Mononuclear cell (primary cell): ENCODE measurements around the gene EFCAB12.

- RRBS: 0% methylated on average over 2 of the region's 11 CpGs
These were observed 646 bp upstream of the CNBP start for GRCh38 chr3:129184251-129184833.

DNA sequence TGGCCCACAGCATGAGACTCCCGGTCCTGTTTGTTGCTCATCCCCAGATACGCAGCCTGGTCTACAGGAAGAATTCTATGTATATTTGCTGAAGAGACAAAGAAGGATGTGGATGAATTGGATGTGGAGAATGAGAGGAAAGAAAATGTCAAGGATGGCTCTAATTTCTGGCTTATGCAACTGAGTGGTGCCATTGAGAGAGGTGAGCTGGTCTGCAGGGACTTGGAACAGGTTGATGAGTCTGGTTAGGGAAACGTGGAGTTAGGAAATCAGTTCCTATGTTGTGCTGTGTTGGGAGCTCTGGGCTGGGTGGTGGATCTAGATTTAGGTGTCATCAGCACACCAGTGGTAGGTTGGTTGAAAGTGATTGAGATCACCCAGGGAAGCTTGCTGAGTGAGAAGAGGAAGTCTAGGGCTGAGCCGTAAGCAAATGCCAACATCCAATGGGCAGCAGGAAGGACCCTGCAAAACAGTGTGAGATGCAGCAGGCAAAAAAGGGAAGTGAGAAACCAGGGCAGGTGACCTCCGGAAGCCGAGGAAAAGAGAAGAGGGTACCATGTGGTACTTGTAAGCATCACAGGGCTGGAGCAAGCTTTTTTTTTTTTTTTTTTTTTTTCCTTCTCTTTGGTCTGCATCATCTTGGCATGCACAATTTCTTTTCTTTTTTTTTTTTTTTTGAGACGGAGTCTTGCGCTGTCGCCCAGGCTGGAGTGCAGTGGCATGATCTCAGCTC, 16.0 kb upstream of the COPG1 start:
- RRBS: no CpG with 5 or more reads among the region's 9 CpGs

DNA sequence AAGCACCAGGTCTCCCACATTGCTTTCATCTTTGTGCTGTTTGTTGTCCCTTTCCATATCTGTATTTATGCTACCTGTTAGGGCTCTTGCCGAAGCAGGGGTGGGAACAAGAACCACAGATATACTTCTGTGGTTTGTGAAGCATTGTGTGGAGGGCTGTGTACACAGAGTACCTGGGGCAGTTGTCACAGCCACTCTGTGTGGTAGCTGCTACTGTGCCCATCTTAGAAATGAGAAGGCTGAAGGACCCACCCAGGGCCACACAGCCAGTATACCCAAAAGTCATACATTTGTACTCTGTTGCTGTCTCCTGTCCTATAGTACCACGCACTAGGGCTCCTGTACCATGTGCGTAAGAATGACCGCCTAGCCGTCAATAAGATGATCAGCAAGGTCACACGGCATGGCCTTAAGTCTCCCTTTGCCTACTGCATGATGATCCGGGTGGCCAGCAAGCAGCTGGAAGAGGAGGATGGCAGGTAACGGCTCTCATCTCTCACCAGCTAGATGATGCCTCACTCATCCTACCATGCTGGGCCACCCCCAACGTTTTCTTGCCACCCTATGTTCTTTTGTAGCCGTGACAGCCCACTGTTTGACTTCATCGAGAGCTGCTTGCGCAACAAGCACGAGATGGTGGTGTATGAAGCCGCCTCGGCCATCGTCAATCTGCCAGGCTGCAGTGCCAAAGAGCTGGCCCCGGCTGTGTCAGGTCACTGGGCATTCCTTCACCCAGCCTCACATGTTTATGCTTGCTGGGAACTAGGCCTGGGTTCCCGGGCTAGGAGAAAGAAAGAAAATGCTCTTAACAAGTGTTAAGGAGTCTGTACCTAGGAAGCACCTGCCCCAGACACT, 8.0 kb downstream of the COPG1 start:
- RRBS: 96% methylated on average over 2 of the region's 18 CpGs

- RRBS: no CpG with 5 or more reads among the region's 7 CpGs
These were observed 1.6 kb upstream of the H1-10 start for GRCh38 chr3:129317625-129318193.

GRCh38 chr3:129388713-129389381, 39.6 kb downstream of the EFCAB12 start:
- RRBS: no CpG with 5 or more reads among the region's 8 CpGs

- RRBS: no CpG with 5 or more reads among the region's 8 CpGs
These were observed 28.5 kb downstream of the EFCAB12 start for GRCh38 chr3:129399905-129400394.

DNA sequence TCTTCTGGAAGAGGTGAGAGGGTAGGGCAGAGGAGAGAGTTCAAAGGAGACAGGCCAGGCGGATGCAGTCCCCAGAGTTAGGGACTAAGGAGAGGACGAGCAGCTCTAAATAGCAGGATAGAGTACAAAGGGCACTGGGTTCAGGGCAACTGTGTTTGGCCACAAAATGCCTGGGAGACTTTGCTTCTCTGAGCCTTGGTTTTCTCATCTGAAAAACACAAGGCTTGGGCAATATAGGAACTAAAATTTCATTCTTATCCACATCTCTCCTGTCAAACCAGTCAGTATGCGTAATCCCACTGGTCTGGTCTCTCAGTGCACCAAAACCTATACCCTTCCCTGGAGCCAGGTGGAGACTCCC, 10.0 kb downstream of the EFCAB12 start:
- RRBS: no CpG with 5 or more reads among the region's 3 CpGs

- RRBS: no CpG with 5 or more reads among the region's 4 CpGs
These were observed 4.8 kb downstream of the EFCAB12 start for GRCh38 chr3:129423553-129424039.

- RRBS: no CpG with 5 or more reads among the region's 48 CpGs
These were observed at the start of gene EFCAB12 for GRCh38 chr3:129428117-129429137. EFCAB12 (minus strand) TSS chr3:129428636.

DNA sequence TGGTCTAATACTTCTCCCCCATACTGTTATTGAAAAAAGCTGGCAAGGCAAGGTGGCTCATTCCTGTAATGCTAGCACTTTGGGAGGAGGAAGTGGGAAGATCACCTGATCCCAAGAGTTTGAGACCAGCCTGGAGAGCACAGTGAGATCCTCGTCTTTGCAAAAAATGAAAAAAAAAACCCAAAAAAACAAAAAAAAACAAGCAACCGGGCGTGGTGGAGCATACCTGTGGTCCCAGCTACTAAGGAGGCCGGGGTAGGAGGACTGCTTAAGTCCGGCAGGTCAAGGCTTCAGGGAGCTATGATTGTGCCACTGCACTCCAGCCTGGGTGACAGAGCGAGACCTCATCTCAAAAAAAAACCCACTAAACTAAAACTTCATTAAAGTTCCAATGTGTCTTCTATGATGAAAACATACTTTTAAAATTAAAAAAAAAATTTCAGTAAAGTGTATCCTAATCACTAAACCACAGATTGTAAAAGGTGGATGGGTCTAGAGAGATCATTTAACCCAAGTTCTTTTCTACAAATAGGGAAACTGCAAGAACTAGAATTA, 1.1 kb downstream of the MBD4 start:
- RRBS: no CpG with 5 or more reads among the region's 6 CpGs

DNA sequence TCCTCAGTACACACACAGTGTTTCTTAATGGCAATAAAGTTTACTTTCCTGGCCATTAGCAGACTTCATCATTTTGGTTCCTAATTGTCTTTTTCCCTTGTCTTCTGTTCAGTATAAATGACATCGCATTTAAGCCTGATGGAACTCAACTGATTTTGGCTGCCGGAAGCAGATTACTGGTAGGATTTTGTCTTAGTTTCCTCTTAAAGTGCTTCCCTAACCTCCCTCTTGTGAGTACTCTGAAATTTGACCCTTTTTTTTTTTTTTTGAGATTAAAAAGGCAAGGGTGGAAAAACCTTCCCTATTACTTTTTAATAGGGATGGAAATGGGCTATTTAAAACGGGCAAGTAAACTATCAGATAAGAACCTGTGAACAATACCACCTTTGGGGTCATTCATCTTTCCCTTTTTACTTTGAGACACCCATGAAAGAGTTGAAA, 9.8 kb downstream of the IFT122 start:
- RRBS: no CpG with 5 or more reads among the region's 3 CpGs

GRCh38 chr3:129494798-129495872, 33.3 kb upstream of the RHO start:
- RRBS: no CpG with 5 or more reads among the region's 16 CpGs

GRCh38 chr3:129506170-129506731, 22.2 kb upstream of the RHO start:
- RRBS: no CpG with 5 or more reads among the region's 10 CpGs

DNA sequence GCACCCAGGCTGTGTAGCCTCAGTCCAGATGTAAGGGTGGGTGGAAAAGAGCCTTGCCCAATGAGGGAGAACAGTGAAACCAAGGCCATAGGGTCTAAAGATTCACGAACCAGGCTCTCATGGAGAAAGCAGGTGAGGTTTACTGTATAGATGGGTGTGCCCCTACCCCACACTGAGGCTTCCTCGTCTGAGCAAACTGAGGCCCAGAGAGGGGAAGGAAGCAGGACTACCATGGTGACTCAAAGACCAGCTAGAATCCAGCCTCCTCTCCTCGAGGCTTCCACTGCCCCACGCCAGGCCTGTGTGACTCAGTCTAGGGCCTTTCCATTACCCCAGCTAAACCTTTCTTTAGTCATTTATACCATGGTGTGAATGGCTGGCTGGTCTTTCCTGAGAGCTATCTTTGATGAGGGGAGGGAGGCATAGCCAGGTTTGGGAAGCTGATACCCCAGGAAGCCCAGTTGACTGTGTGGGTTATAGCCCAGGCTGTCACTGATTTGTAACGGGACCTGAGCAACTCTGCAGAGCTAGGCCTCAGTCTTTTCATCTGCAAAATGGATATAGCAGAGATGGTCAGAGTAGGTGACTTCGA, 3.1 kb upstream of the RHO start:
- RRBS: no CpG with 5 or more reads among the region's 6 CpGs

DNA sequence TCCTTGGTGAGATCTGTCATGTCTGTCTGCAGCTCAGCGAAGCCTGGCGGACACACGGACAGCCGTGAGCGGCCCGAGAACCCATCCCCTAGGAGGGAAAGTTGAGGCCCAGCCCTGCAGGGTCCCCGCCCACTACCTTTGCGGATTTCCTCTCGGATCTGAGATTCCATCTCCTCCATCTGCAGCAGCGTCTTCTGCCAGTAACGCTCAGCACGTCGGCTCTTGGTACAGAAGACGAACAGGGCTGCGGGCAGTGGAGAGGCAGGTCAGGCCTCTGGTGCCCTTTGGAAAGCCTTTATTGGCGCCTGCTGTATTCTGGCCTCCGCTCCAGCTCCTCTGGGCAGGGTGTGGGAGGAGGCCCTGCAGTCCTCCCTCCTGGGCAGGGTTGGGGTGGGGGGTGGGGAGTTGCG, 24.6 kb downstream of the H1-8 start:
- RRBS: no CpG with 5 or more reads among the region's 18 CpGs

DNA sequence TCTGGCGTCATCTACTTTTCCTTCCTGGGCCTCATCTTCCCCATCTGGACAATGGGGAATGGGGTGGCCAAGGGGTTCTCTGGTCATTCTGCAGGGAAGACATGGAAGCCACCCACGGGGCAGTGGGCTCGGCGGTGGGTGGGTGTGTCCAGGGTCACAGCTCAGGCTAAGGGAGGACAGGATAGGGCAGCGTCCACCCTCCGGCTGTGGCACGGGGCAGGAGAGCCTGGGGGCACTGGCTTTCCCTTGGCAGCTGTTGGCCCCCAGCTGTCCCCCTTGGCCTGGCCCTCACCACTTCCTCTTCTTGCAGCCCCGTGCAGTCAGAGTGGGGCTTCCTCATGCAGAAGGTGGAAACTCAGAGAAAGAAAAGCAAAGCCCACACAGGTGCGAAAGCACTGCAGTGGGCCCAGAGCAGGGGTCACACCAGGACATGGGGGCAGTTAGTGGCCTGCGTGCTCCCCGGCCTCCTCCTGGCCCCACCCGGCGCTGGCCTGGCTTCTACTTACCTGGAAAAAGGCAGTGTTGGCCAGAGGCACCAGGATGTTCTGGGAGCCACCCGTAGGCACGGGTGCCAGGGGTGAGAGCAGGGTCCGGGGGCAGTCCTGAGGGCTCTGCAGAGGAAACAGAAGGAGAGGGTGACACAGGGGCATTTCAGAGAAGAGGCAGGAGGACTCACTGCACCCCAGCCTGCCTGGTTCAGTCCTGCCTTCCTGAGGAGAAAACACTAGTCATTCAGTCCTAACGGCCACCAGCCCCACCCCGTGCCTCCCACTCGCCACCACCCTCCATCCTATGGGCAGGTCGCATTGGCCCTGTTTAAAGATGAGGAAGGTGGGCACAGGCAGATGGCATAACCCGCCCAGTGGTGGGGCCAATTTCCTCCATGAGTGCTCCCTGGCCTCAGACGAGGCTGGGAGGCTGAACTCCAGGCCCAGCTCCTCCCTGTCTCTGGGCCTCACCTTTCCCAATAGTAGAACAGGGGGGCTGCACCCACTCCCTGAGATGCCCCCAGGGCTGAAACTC, 28.3 kb downstream of the PLXND1 start:
- RRBS: 5% methylated on average over 5 of the region's 22 CpGs

GRCh38 chr3:129587003-129587560, 19.4 kb downstream of the PLXND1 start:
- RRBS: no CpG with 5 or more reads among the region's 10 CpGs

- RRBS: 91% methylated on average over 8 of the region's 19 CpGs
These were observed 17.1 kb upstream of the PLXND1 start for GRCh38 chr3:129623422-129624192.

DNA sequence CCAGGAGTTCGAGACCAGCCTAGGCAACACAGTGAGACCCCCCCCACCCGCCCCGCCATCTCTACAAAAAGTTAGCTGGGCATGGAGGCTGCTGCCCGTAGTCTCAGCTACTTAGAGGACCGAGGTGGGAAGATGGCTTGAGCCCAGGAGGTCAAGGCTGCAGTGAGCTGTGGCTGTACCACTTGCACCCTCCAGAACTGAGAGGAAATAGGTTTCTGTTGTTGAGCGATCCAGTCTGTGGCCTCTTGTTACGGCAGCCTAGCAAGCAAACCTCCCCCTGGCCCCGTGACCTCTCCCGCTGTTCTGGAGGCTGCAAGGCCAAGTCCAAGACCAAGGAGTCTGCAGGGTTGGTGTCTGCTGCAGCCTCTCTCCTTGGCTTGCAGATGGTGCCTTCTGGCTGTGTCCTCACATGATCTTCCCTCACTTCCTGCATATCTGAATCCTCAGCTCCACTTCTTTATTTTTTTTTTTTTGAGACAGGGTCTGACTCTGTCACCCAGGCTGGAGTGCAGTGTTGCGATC, 17.8 kb upstream of the PLXND1 start:
- RRBS: no CpG with 5 or more reads among the region's 10 CpGs

DNA sequence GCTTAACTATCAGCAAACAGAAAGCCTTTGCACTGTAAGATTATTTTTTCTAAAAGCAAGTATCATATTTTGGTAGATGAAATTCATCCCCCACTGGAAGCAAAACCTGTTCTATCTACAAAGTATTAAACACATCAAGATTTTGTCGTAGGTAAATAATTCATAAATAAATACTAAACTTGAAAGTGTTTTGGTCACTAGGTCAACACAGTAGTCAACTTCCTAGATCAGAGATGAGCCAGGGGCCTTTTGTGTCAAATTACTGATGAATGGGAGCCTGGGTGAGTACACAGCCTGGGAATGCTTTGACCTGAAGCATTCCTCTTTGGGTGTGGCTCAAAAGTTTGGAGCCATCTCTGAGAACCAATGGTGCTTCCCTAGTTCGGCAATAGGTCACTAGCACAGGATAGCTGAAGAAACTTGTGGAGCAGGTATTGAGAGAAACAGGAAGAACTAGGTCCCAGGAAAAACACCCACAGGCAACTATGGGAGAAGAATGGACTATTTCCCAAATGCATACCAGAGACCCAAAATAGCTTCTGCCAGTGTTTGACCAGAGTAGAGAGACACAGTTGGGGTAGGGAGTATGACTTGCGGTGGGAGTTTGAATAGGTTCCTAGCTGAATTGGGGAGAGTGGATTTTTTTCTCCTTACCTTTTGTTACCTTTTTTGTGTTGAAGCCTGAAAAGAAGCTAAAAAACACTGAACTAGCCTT, 56.6 kb upstream of the PLXND1 start:
- RRBS: no CpG with 5 or more reads among the region's 3 CpGs